Islet of Langerhans (tissue), 1 donor: ENCODE results near the gene AVL9.

DNA sequence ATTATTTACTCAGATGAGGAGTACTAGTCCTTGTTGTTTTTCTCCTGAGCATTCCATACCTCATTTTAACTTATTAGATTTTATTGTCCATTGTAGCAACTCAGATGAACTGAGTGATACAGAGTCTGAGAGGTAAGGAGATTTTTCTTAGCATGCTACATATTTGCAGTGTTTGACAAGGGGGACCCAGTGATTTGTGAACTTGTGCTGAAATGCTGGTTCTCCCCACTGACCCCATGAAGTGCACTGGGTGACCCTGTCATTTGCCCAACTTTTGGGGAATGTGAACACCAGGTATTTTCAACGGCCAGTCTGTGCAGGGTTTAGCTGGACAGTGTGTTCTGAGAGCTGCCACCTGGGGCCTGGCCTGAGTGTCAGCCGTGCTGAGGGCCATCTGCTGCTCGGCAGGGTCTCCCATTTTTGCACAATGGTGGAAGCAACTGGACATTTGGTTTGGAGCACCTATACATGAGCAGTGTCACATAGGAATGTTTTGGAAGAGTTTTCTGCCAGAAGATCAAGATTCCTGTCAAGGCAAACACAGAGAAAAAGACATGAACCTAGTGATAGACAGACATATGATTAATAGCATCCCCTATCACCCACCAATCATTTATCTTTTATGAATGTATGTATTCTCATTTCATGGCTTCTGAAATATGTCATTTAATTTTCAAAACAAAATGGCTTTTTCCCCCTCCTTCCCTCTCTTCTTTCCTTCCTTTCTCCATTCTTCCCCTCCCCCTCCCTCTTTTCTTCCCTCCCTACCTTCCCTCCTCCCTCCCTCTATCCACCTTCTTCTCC lies 5.2 kb downstream of the CHN2 start:
- RRBS = no CpG with 5 or more reads among the region's 3 CpGs

DNA sequence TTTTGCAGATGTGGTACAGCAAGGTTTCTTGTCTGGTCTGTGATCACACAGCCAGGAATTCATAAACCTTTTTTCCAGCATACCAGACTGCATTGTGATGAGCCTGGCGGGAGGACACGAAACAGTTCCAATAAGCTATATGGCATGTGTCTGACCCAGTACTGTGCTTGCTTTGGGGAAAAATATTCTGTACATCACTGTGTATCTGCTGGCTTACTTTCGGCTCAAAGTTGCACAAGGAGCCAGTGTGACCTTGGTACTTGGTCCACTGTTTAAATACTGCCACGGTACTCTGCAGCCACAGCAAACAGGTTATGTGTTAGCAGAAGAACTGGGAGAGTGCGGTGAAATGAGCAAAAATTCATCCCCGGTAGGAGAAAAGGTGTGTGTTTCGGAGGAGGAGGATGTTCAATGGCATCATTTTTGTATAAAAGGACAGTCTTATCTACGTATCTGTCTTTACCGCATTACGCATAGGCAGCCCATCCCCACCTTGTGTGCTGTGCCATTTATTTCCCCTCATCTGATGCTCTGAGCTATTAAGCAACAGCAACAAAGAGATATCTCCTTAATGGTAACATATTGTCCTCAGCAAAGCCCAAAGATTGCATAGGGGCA lies 36.5 kb downstream of the CHN2 start:
- RRBS = no CpG with 5 or more reads among the region's 10 CpGs

DNA sequence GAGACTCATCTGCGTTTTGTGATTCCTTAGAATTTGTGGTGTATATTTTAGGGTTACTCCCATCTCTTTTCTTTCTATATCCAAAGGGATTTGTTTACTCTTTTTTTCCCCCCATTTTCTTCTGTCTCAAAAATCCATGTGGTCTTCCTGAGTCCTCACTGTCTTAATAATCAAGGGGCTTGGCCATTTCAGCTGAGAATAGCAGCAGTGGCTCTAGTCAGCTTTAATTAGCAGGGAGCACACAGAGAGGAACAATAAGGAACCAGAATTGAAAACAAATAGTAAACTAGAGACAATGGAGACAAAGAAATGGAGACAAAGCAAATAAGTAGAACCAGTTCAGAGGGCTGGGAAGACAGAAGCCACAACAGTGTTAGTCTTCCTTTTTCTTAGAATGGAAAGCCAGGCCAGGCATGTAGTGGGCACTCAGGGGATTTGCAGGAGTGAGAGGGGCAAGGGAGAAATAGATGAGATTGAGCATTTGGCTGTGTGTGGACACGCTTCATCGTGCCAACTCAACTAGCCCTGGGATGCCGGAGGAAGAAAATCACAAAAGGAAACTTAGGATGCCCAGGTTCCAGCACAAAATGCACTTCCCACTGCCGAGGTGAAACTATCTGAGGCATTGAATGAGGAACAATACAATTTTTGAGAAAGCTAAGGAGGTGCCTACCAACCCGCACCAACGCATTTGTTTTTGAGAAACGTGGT lies 94.0 kb downstream of the CHN2 start:
- RRBS = no CpG with 5 or more reads among the region's 8 CpGs

DNA sequence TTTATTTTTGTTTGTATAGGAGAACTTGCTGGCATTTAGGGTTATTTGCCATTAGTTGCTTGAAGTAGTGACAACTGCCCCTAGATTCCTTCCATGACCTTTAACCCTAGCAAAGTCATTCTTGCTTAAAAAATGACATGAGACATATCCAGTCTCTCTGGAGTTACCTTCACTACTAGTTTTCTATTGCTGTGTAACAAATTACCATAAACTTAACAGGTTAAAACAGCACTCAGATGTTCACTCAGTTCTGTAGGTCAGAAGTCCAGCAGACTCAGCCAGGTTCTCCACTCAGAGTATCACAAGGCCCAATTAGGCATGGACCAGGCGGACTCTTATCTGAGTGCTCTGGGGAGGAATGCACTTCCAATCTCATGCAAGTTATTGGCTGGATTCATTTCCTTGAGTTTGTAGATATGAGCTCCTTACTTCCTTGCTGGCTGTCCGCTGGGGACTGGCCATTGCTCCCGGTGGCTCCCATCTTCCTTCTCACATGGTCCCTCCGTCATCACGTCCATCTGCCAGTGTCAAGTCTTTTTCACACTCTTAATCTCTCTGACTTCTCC lies 137.1 kb upstream of the PRR15 start:
- RRBS = no CpG with 5 or more reads among the region's 5 CpGs

DNA sequence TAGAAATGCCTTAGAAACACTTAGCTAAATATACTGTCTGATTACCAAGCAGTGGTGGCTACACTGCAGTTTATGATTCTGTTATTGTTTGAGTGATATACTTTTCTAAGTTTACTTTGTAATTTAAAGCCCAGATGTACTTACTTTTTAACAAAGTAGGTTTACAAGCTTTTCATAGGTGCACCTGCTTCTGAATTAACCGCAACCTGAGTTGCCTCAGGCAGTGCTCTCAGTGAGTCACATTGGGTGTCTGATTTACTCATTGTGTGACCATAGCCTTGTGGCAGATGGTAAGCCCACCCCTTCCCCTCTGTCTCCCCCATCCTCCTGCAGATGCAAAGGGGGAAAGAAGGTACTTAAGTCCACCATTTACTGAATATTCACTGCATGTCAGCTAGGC lies 9.0 kb downstream of the MTURN start:
- RRBS = no CpG with 5 or more reads among the region's 1 CpG

GRCh38 chr7:30330787-30331141 lies 46.4 kb downstream of the ZNRF2 start:
- RRBS = no CpG with 5 or more reads among the region's 3 CpGs

- RRBS = no CpG with 5 or more reads among the region's 4 CpGs
Measured at GRCh38 chr7:30429231-30429525, 49.4 kb downstream of the NOD1 start.

DNA sequence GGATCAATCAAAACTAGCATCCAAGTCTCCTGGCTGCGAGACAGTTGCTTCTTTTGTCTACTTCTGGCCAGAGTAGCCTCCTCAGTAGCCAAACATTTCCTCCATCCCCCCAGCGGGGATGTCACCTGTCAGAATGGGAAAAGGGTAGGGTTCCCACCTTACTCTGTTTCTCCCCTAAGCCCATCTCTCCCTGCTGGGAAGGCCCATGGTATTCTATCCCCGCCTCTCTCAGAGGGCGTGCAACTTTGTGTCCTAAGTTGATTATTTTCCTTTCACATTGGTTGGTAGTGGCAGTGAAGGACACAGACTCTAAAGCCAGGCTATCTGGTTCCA lies 8.8 kb downstream of the NOD1 start:
- RRBS = no CpG with 5 or more reads among the region's 4 CpGs

- RRBS = no CpG with 5 or more reads among the region's 5 CpGs
Measured at GRCh38 chr7:30509144-30509548, 4.5 kb upstream of the GGCT start.

- RRBS = no CpG with 5 or more reads among the region's 8 CpGs
Measured at GRCh38 chr7:30752857-30753618, 1.1 kb downstream of the INMT start.

DNA sequence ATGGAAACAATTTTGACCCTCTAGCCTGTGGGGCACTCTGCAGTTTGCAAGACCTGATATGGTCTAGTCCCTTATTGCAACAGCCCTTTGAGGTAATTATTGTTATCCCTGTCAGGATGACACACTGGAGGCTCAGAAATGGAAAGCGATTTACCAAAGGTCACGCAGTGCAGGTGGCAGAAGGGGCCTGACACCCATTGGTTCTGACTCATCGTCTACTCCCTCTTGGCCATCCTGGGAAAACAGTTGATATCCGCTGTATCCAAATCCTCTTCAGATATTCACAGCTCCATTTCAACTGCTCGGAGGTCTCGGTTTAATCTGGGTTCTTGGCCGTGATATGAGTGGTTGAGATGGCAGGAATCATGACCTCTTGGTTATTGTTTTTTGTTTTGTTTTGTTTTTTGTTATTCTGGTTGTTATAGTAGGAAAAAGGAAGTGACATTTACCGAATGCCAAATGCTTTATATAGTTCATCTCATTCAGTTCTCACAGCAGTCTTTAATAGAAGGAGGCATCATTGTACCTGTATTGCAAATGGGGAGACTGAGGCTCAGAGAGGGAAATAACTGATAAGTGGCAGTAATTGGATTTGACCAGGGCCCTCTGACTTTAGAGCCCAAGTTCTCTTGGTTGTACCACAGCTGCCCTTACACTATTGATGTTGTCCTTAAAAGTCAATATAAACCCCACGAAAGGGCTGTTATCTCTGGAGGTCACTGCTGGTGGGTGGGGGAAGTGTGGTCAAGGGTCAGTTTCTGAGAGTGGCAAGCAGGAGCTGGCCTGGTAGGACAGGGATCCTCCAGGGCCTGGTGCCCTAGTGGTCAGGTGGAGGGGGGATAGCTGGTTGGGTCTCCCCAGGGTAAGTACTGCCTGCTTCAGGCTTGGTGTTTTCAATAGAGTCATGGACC lies 44.4 kb upstream of the AQP1 start:
- RRBS = no CpG with 5 or more reads among the region's 9 CpGs

DNA sequence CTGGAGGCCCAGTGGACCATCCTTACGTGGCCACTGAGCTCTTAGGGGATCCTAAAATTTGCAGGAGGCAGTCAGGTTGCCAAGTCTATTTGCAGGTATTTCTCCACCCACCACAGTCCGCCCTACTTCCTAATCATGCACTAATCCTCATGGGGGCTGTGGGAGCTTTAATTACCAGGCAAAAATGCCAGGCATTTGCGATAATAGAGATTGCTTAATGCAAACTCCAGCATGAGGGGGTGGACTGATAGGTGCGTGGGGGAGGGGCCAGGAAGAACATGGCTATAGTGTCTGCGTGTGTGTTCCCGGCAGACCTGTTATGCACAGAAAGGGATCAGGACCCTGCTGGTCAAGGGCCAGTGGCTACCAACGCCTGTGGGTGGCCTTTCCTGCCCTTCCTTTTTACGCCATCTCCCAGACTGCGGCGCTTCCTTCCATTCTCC lies 15.6 kb upstream of the AQP1 start:
- RRBS = no CpG with 5 or more reads among the region's 10 CpGs

GRCh38 chr7:32495124-32495747 lies at the start of gene AVL9:
TSS of gene AVL9 (plus strand) at chr7:32495489.
- RRBS = 3% methylated on average over 11 of the region's 56 CpGs

GRCh38 chr7:32495771-32496626 lies 710 bp downstream of the AVL9 start:
- RRBS = 12% methylated on average over 2 of the region's 26 CpGs

- RRBS = no CpG with 5 or more reads among the region's 2 CpGs
Measured at GRCh38 chr7:32669543-32670044, 174.3 kb downstream of the AVL9 start.

- RRBS = no CpG with 5 or more reads among the region's 4 CpGs
Measured at GRCh38 chr7:32887807-32888568, 3.6 kb downstream of the KBTBD2 start.

DNA sequence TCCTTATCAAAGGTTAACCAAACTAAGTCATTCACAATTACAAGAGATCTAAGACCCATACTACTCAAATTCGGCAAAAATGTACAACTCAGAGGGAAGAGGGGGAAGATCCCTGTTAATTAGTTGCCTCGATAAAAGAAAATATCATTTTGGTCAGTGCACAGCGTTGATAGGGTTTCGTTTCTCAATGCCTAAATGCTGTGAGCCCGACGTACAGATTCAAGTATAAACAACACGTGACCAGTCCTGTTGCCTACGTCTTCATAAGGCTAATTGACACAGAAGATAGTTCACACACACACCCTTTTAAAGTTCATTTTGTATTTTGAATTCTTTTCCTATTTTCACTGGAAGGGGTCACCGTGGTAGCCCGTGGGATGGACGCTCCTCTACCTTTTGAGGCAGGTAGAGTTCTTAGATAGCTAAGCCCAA lies 1.1 kb downstream of the KBTBD2 start:
- RRBS = no CpG with 5 or more reads among the region's 11 CpGs

DNA sequence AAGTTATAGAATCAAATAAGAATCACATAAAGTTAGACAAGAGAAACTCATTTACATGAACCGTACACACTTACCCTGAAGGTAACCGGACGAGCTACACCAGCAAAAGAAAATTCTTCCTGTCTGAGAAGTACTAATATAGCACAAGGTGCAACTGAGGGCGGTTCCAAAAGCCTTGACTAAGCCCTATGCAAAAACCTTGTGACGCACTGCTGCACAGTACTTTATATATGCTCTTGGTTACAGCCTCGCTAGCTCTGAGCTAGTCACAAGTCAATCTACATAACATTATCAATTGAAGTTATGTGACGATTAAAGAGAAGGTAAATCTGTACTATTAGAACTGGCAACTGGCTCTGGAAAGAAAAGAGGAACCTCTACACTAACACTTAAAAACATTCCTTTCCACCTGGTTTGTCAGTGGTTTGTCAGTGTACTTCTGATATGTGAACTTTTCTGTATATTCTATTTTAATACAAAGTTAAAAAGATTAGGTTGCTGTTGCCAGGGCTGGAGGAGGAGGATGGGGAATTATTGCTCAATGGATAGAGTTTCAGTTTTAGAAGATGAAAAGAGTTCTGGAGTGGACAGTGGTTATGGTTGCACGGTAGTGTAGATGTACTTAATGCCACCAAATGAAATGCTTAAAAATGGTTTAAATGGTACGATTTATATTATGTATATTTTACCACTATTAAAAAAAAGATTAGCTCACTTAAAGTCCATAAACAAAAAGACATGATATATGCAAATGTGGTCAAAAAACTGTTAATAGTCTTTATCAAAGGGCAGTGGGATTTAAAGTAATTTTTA lies 21.6 kb downstream of the NT5C3A start:
- RRBS = no CpG with 5 or more reads among the region's 9 CpGs

GRCh38 chr7:33050494-33050776 lies 12.1 kb downstream of the NT5C3A start:
- RRBS = no CpG with 5 or more reads among the region's 1 CpG